ENCODE results near the genes C12orf42 and EID3.

- PRO-cap = no peak
- RAMPAGE, long total RNA = no peak
These were observed 4.2 kb downstream of the GAS2L3 start for GRCh38 chr12:100577292-100578418.

DNA sequence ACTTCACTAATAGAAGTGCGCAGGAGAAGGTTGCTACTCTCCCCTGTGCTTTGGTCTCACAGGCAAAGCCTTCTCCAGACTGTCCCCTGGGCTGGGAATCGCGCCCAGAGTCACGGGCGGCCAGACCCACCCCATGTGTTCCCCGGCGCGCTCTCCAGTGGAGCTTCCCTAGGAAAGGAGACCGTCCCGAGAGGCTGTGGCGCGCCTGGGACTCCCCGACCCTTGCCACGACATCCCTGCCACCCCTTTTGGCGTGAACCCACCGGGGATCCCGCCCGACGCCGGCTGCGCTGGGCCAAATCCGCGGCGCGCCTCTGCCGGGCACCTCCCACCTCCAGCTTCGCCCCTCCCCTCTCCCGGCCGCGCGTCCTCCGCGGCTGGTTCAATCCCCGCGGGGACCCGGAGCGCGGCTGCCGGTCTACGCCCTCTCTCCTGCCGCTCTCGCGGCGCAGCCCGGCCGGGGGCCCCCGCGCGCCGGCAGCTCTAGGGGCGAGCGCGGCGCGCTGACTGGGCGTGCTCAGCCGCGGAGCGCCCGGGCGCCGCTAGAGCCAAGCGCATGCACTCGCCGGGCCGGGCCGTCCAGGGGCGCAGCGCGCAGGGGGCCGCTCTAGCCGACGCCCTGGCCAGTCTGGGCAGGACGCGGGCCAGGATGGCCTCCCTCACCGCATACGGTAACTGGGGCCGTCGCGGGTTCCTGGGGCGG is 77.5 kb upstream of the ANO4 start:
- PRO-cap = no peak
- RAMPAGE, long total RNA = no peak

GRCh38 chr12:101229678-101230174 is 19.7 kb upstream of the SLC5A8 start:
- PRO-cap = no peak
- RAMPAGE, long total RNA = no peak

GRCh38 chr12:101615867-101616713 is 21.3 kb downstream of the MYBPC1 start:
- PRO-cap = no peak
- RAMPAGE, long total RNA = no peak

DNA sequence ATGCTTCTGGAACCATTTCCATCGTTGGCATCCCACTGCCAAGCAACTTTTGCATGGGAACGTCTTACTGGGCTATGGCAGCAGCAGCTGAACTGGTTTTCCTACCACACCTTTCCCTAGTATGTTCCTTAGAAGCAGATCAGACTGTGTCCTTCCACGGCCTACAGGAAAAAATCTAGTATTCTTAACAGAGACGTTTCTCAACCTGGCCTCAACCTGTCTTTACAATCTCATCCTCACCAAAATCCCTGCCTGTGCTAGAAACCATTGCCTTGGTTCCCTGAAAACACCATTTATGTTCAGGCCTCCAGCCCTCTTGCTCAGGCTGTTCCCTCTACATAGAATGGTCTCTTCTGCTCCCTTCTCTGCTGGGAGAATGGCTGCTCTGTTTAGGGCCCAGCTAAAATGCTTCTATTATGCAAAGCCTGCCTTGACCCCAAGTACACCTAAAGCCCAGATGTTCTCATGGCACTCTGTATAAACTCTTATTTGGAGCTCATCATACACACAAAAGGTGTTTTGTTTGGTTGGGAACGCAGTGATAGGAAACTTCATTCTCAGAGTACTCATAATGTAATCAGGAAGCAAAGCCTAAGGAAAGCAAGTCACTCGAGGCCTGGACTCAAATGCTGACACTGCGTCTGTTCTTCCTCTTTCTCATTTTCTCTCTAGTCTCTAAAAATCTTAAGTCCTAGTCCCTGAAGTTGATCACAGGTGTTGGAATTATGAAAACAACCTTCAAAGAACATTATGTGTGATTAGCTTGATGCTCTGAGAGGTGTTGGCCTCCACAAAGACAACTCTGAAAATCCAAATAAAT is 38.1 kb upstream of the SYCP3 start:
- PRO-cap = no peak
- RAMPAGE, long total RNA = no peak

DNA sequence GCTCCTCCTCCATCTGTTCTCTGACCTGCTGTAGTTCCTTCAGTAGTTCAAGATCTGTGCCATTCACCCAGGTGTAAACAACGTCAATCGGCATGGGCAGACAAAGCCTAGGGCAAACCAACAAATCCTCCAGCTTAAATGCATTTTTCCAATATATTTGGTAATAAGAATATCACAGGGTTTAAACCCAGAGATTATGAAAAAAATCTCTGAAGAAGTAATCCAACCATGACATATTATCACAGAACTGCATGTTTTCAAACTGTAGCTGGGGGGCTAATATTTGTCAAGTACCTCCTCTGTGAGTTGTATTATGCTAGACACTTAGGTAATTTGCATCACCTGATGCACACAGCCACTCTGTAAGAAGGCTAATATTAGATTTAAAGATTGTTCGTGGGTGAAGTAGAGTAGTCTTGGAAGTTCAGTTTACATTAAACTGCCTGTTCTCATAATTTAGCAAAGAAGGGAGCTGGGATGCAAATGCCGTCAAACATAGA is 40.8 kb downstream of the GNPTAB start:
- PRO-cap = no peak
- RAMPAGE, long total RNA = no peak

DNA sequence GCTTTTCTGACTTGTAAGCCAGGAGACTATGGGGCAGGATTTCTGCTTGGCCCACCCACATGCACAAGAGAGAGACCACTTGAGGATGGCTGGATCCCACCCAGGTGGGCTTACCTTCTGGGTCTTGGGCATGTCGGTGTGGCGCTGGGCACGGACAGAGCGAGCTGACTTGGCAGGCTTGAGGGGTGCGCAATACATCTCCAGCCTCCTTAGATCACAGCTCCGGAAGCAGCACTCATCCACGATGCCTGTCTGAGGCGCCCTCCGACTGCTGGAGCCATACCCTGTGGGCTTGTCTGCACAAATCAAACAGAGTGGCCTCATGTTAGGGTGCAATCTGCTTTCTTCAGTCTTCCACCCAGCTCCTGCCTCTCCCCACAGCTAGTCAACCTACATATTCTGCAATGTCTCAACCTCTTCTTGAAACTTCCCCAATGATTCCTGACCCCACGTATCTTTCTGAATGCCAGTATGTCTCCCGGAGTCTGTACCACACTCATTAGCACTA is 60.9 kb downstream of the IGF1 start:
- PRO-cap = no peak
- RAMPAGE, long total RNA = no peak

DNA sequence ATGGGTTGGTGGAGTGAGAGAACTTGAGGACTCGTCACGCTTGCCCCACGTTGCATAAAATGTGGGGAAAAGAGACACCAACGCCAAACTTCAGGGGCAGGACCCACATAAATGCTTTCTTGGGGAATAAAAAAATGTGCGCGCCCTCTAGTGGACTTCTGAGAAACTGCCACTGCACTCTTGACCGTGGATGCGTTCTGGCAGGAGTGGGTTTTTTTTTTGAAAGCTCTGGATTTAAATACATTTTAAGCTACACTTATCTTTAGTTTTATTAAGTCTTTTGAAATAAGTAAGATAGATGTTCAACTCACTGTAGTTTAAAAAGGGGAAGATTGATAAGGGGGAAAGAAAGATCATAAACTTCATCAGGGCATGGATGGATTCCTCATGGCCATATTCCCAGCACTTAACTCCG is 4.2 kb upstream of the IGF1 start:
- PRO-cap = no peak
- RAMPAGE, long total RNA = no peak

GRCh38 chr12:102911087-102911236 is 6.1 kb downstream of the PAH start:
- PRO-cap = no peak
- RAMPAGE, long total RNA = no peak

- PRO-cap = no peak
- RAMPAGE, long total RNA = no peak
These were observed 1.1 kb downstream of the PAH start for GRCh38 chr12:102915791-102916404.

GRCh38 chr12:102950265-102951558 is 6.8 kb upstream of the ASCL1 start:
- PRO-cap = no peak
- RAMPAGE, long total RNA = no peak

- PRO-cap = no peak
- RAMPAGE, long total RNA = no peak
These were observed 61.7 kb downstream of the C12orf42 start for GRCh38 chr12:103433871-103434620.

GRCh38 chr12:103495072-103496232 is at the start of gene C12orf42:
Gene C12orf42 (minus strand): TSS chr12:103495968.
- PRO-cap = no peak
- RAMPAGE, long total RNA = no peak

DNA sequence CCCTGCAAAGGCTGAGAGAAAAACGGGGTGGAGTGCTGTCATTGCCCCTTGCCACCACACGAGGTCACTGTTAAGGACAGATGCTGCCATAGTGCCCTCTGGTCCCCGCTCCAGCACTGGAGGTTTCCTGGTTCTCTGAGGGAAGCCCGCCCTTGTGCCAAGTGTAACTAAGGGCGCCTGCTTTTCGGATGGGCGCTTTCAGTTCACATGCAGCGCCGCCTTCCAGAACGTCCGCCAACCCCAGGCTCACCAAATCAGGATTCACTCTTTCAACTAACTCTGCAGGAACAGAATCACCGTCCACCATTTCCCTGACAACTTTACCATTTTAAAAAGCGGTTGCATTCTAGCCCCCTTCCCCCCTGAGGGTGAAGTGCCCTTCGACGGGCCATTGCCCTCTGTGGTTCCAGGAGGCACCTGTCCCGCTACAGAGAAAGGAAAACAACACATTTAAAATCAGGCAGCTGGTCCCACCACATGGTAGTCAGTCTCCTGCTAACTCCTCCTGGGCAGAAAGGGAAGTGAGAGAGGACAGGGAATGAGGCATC is 11.6 kb upstream of the STAB2 start:
- PRO-cap = no peak
- RAMPAGE, long total RNA = no peak

- PRO-cap = no peak
- RAMPAGE, long total RNA = no peak
These were observed 391 bp upstream of the HSP90B1 start for GRCh38 chr12:103929807-103930230.

- PRO-cap = no peak
- RAMPAGE, long total RNA = no peak
These were observed 349 bp downstream of the HCFC2 start for GRCh38 chr12:104064722-104065038.

GRCh38 chr12:104132644-104133102 is 5.3 kb downstream of the NFYB start:
- PRO-cap = no peak
- RAMPAGE, long total RNA = no peak

- PRO-cap = no peak
- RAMPAGE, long total RNA = no peak
These were observed 35.4 kb upstream of the TXNRD1 start for GRCh38 chr12:104180046-104180775.

- PRO-cap = no peak
- RAMPAGE, long total RNA = no peak
These were observed 33.5 kb upstream of the TXNRD1 start for GRCh38 chr12:104182108-104182517.

DNA sequence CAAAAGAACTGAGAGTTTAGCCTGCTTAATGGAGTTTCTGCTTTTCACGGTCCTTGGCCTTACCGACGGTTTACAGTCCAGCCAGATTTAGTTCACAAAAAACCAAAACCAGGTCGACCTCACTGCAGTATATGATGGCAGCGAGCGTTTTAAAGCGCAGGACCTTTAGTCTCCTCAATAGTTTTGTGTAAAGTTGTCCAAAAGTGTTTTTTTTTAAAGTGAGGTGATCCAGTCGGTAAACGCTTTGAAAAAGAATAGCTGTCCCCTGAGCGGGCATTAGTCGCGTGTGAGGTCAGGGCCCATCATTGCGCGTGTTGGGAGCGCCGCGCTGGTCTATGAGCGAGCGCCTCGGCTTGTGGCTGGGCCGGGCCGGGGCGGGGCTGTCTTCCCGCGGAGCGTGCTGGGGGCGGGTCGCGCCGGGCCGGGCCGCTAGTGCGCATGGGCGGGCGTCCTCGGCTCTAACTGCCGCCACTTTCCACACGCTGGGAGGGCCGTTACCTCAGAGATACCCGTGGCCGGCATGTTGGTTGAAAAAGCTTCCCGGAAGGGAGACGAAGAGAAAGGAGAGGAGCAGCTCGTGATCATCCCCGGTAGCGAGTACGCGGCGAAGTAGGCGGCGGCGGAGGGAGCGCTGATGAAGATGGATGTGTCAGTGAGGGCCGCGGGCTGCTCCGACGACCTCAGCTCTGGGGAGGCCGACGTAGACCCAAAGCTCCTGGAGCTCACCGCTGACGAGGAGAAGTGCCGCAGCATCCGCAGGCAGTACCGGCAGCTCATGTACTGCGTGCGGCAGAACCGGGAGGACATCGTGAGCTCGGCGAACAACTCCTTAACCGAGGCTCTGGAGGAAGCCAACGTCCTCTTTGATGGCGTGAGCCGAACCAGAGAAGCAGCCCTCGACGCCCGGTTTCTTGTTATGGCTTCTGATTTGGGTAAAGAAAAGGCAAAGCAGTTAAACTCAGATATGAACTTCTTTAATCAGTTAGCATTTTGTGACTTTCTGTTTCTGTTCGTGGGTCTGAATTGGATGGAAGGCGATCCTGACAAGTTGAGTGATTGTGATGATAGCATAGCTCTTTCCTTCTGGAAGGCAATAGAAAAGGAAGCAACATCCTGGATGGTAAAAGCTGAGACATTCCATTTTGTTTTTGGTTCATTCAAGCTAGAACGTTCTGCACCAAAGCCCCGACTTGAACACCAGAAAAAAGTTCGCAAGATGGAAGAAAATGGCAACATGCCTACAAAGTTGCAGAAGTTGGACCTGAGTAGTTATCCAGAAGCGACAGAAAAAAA is at the start of gene EID3:
Gene EID3, plus strand, starts transcription at position 439 of the 1,293 bp plus-strand sequence.
- PRO-cap = no peak
- RAMPAGE, long total RNA = no peak

Measured in spinal cord (tissue), 3 donors.